AG08470 (cell line): ENCODE results near the genes SEPTIN6, RPL39, NKAP, RHOXF2, ATP1B4, CT47B1 and TEX13D.

DNA sequence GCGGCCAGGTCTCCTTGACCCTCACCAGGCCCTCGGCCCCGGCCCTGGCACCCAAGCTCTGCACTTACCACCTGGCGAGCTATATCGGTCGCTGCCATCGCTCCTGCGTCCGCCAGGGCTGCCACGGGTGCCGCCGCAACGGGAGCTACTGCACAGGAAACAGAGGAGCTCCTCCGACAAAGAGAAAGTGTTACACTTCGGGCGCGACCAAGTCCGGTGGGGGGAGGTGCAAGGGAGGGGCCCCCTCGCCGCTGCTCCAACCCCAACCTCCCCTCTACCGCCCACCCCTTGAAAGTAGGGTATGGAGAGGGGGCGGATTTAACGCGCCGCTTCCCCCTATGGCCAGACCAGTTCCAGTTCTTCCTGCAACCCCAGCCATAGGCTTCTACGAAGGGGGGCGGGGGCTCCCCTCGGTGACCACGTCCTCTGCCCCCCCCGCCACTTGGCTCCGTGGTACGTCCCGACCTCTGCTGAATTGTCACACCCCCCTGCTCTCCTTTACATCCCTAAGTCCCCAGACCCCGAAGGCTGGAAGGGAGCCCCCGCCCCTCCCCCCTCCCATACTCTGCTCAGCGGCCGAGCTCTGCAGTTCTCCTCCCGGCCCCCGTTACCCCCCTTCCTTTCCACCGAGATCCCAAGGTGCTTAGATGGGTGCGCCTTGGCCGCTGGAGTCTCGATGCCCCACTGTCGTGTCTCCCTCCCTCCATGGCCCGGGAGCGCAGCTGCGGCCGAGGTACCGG, at the start of gene SEPTIN6:
SEPTIN6 (minus strand) TSS at position 161 of the 740 bp plus-strand sequence.
- RRBS, result 37% methylated on average over 5 of the region's 49 CpGs

DNA sequence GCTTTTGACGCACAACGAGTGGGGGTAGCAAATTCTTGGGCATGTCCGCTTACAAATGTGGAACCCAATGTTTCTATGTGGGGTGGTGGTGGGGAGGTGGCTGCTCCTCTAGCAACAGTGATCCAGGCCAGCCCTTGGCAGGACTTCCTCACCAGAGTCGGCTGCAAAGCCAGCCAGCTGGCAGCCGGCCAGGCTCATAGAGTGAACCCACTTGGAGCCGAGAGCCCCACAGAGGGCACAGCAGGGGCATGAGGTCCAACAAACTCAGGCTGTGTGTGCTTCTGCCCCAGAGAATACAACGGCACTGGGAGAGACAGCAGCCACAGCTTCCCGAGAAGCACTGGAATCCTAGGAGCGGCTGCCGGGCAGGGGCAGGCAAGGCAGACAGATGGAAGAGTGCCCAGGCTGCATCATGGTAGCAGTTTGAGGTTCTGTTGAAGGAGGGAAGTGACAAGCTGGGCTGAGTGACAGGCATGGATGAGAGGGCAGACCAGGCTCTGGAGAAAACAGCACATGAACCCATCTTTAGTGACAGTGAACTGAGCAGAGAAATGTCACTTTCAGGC, 23.5 kb upstream of the SOWAHD start:
- RRBS, result no CpG with 5 or more reads among the region's 10 CpGs

- RRBS, result no CpG with 5 or more reads among the region's 4 CpGs
Measured at GRCh38 chrX:119756230-119756573, 2.2 kb upstream of the SOWAHD start.

DNA sequence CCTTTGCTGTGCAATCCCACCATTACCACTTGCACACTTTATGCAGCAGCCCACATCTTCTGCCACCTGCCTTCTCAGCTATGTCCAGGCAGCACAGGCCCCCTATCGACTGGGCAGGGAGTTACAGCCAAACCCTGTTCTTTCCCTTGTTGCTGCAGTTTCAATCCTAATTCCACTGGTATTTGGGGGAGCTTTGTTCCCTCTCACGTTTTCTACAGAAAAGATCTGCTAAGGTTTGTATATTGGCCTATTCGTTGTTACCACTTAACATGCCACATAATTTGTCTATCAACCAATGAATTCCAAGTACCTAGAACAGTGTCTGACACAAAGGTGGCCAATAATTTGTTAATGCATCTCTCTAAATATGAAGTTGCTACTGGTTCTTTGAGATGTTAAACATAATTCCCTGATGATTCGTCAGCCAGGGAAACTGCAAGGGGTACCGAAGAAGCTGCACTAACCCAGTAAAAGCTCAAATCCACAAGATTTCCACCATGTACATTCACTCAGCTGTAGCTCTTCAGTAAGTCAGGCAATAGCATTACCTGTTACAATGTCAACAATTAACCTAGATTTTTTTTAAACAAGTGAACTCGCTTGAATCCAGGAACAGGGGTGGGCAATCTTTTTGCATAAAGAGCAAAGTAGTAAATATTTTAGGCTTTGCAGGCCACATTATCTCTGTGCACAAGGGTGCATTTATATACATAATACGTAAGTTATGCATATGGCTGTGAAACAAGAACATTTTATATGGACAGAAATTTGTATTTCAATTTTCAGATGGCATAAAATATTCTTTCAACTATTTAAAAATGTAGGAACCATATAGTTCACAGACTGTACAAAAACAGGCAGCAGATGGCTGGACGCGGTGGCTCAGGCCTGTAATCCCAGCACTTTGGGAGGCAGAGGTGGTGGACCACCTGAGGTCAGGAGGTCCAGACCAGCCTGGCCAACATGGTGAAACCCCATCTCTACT, 6.2 kb downstream of the RPL39 start:
- RRBS, result no CpG with 5 or more reads among the region's 9 CpGs

DNA sequence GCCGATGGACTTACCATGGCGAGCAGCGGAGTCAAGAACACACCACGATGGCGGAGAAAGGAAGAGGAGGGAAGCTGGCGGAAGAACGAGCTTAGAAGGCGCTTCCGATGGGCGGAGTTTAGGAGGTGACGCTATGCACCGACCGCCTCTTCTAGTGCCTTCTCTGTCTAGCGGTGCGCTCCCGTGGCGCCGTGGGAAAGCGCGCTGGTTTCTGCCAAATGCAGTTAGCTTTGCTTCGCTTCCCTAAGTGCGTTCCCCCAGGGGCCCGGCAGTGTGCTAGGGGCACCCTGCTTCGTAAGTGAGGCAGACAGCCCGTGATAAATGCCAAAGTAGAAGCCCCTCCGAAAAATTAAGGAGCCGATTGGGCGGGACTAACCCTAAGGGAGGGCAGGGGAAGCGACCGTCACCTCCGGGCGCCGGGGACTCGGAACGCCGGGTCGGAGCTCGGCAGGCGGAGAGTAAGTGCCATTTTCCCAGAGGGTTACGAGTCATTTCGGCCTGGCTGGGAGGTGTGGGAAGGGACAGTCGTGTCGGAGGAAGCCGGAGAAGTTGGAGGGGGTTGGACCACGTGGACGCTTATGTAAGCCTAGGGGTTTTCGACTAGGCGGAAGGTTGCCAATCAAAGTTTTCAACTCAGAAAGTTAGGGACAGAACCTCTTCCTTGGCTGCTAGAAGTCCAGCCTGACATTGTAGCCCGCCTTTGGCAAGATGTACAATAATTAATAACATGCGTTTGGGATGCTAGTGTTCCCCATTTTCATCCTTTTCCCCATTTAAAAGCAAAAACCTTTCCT, at the start of gene RPL39:
RPL39 (minus strand) TSS at position 71 of the 794 bp plus-strand sequence.
- RRBS, result 58% methylated on average over 4 of the region's 50 CpGs

GRCh38 chrX:119943041-119943959, at the start of gene NKAP:
TSS of gene NKAP (minus strand) at chrX:119943751.
- RRBS, result 26% methylated on average over 14 of the region's 66 CpGs

DNA sequence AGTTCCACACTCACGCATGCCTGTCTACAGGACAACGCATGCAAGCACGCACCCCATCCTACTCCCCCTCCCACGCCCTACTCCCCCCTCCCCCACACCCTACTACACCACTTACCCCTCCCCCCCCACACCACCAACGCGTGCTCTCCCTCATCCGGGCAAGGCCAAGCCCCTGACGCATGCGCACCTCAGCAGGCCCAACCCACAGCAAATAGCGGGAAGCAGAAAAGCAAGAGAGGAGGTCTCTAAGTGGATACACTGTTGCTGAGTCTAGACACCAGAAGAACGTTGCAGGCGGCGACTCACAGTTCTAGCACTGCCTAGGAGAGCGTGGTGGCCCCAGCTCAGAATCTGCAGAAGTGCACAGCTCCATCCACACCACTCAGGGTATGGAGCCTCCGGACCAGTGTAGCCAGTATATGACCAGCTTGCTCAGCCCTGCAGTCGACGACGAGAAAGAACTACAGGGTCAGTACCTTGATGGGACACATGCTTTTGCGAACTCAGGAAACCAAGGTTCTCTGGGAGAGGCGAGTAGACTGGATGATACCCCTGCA, at the start of gene RHOXF2:
RHOXF2 (plus strand) TSS at position 252 of the 557 bp plus-strand sequence.
- RRBS, result no CpG with 5 or more reads among the region's 20 CpGs

GRCh38 chrX:120199730-120200380, 41.4 kb downstream of the RHOXF2 start:
- RRBS, result no CpG with 5 or more reads among the region's 2 CpGs

GRCh38 chrX:120361736-120362172, at the start of gene ATP1B4:
TSS of gene ATP1B4 (plus strand) at chrX:120362089.
- RRBS, result no CpG with 5 or more reads among the region's 6 CpGs

GRCh38 chrX:120560156-120560339, 714 bp downstream of the CUL4B start:
- RRBS, result no CpG with 5 or more reads among the region's 4 CpGs

DNA sequence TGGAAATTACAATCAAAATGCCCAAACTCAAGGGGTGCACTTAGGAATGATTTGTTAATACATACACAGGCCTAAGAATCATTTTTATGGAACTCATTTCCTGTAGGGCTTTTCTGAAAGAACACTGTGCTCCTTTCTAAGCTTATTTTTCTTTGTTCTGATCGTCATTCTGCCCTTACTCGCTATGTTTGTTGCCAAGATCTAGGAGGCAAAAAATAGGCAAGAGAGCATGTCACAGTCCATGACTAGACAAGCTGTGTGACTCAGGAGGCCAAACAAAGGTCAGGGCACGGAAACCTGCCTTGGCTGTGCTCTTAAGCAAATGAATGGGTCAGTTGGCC, 42.5 kb upstream of the C1GALT1C1 start:
- RRBS, result no CpG with 5 or more reads among the region's 3 CpGs

GRCh38 chrX:120875756-120876138, at the start of gene CT47B1:
TSS of gene CT47B1 (minus strand) at chrX:120875866.
- RRBS, result no CpG with 5 or more reads among the region's 8 CpGs

DNA sequence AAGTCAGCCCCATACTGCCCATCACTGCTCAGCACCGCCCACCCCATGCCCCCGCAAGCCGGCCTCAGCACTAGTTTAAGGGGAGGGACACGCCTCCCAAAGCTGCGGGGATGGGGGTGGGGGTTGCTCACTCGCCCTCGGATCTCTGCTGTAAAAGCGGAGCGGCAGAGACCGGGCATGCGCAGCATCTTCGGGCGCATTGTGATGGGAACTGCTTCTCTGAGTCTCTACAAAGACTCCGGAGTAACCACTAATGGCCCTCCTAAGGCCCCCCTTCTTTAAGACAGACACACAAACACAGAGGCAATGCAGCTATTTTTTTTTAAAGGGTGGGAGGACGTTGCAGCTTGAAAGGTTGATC, 735 bp upstream of the GRIA3 start:
- RRBS, result 27% methylated on average over 5 of the region's 15 CpGs

GRCh38 chrX:123185718-123185993, 1.6 kb downstream of the GRIA3 start:
- RRBS, result no CpG with 5 or more reads among the region's 8 CpGs

DNA sequence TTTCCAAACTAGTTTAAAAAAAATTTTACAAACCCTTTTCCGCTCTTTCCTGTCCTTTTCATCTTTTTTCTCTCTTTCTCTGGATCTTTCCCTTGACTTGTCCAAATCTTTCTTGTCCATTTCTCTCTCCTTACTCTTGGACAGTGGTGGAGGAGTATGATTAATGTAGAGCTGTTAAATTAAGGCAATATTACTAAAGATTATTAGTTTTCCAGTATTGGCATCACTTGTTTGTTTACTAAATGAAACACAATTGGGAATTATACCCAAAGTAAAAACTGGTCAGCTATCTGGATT, 118.9 kb downstream of the THOC2 start:
- RRBS, result no CpG with 5 or more reads among the region's 1 CpG

GRCh38 chrX:123994972-123995321, 33.4 kb downstream of the STAG2 start:
- RRBS, result no CpG with 5 or more reads among the region's 8 CpGs

- RRBS, result 92% methylated on average over 7 of the region's 23 CpGs
Measured at GRCh38 chrX:124332306-124332983, at the start of gene TEX13D. TSS of gene TEX13D (plus strand) at chrX:124332660.

DNA sequence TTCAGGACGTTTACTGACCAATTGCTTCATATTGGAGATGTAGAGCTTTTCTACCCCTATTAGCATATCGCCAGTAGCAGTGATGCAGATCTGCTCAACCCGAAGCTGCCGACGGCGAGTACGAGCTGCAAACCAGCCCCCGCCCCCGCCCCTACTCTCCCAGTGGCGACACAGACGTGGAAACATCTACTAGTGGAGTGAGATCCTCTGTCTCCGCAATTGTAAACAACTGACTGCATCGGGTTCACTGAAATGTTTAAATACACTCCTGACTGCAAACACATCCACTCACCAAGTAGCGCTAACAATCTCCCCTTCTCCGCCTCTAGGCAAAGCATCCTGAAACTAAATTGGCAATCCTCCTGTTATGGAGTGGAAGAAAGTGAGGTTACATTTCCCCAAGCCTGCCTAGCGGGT, 117.2 kb upstream of the TEX13C start:
- RRBS, result no CpG with 5 or more reads among the region's 16 CpGs

DNA sequence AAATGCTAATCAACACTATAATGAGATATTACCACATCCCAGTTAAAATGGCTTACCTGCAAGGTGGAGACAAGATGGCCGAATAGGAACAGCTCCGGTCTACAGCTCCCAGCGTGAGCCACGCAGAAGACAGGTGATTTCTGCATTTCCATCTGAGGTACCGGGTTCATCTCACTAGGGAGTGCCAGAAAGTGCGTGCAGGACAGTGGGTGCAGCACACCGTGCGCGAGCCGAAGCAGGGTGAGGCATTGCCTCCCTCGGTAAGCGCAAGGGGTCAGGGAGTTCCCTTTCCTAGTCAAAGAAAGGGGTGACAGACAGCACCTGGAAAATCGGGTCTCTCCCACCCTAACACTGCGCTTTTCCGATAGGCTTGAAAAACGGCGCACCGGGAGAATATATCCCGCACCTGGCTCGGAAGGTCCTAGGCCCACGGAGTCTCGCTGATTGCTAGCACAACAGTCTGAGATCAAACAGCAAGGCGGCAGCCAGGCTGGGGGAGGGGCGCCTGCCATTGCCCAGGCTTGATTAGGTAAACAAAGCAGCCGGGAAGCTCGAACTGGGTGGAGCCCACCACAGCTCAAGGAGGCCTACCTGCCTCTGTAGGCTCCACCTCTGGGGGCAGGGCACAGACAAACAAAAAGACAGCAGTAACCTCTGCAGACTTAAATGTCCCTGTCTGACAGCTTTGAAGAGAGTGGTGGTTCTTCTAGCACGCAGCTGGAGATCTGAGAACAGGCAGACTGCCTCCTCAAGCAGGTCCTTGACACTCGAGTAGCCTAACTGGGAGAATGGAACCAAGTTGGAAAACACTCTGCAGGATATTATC, 92.5 kb downstream of the DCAF12L1 start:
- RRBS, result no CpG with 5 or more reads among the region's 28 CpGs